Glomerular endothelial cell (primary cell): ENCODE data around the genes SLC9C2 and RC3H1.

DNA sequence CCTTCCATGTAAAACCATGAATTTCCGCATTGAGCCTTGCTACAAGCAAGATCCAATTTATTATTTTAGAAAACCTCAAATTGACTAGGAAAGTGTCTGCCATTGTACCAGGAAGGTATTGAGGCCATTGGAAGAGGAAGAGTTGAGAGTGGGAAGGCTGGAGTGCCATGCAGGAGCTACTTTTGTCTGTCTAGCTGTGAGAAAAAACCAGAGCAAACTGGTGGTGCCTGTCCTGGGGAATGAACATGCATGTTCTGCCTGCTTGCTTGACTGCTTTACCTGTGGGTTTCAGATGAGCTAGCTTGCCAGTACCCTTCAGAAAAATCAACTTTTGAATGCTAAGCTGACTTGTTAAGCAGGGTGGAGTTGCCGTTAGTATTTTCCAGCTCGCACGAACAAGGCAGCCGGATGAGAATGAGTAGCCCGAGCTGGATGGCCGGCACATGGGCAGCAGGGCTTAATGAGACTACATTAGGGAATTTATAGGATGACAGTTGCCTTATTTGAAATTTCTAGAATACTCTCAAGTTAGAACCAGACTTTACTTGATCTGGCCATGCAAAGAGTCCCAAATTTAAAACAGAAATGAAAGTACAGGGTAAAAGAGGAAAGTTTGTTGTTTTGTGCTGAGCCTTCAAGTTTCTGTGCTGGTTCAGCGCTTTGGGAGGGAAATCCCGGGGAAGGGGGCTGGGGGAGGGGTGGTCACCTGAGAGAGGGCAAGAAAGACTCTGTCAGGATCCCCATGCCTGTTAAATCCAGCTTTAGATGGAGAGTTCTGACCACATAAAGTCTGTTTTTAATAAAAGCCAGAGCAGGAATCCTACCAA is 29.6 kb upstream of the C1orf105 start:
- RAMPAGE, long total RNA, result no peak

- RAMPAGE, long total RNA, result no peak
Measured at GRCh38 chr1:172441866-172442995, 1.6 kb downstream of the PIGC start.

- RAMPAGE, long total RNA, result no peak
Measured at GRCh38 chr1:172825880-172826711, 167.2 kb downstream of the FASLG start.

DNA sequence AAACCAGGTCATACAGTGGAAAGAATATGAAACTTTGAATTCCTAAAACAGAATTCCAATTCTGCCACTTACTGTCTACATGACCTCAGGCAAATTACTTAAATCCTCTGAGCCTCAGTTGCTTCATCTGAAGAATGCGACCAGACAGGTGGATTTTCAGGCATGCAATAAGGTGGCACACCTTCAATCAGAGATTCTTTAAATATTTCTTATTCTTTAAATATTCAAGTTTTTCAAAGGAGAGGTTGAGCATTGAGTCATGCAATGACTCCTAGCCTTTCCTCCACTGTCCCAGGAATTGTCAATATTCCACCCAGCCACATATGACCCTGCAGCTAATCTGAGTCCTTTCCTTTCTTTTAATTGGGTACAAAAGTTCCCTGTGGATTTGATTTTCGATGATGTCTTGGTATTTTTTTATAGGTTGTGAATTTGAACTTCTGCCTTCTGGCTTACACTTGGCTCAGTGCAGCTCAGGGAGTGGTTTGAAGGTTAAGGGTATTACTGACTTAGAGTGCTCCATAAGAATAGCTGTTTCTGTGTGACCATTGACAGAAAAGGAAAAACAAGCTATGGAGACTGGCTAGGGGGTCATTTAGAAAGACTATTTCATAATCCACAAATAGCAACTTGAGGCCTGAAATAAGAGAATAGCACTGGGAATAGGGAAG is 52.2 kb upstream of the PRDX6 start:
- RAMPAGE, long total RNA, result no peak

DNA sequence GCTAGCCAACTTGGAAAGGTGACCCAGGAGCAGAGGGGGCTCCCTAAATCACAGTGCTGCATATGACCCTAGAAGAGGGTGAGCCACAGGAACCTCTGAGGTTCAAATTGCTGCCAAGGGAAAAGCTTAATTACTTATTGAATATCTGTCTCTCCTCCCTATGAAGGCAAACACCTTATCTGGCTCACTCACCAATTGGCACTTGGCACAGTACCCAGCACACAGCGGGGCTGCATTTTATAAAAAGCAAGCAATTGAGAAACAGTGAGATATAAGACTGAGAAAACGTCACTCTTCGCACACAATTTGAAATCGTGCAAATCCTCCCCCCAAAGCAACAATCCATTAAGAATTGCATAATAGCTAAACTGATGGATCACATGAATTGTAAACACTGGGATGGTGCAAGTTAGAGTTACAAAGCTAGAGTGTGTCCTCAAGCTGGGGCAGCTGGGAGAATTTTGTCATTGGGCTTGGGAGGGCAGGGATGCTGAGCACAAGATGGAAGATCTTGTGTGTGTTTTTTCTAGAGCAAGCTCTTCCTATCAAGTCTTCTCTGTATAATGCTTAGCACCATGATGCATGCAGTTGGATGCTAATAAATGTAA is 27.1 kb downstream of the PRDX6 start:
- RAMPAGE, long total RNA, result no peak

DNA sequence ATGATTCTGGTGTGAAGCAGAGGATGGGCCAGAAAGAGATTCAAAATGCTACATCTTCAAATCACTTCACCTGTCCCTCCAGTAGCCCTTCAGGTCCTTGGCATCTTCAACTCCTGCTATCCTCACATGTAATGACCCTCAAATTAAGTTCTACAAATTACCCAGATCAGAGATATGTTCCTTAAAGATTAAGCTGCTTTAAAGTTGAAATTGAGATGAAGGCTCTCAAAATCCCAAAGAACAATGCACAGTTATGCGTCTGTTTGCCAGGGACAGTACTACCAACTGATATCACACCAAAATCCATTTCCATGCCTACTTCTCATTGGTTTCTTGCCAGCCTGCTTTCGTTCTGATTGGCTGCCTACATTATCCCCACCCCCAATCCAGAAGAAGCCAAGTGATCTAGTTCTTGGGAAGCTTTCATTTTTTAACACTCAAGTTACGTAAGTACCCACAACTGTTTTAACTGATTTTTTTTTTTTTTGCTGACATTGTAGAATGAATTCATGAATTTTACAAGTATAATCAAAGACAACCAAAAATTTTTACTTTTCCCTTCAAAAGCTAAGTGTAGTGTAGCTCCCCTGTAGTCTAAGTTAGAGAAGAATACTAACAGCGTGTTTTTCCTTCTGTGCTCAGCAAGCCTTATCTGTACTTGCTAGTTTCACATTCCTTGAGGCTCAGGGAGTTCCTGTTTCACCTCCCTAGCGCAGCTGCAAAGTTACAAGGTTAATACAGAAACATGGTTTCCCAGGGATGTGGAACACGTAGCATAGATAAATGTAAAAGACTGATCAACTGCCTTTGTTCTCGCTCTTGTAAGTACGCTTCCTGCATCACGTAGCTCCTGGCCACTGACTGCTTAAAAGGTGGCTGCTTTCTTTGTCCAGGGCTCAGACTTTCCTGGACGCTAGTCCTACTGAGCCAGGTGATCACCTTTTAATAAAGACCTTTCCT is at the start of gene SLC9C2:
Gene SLC9C2, minus strand, starts transcription at position 287 of the 960 bp plus-strand sequence.
- RAMPAGE, long total RNA, result no peak

DNA sequence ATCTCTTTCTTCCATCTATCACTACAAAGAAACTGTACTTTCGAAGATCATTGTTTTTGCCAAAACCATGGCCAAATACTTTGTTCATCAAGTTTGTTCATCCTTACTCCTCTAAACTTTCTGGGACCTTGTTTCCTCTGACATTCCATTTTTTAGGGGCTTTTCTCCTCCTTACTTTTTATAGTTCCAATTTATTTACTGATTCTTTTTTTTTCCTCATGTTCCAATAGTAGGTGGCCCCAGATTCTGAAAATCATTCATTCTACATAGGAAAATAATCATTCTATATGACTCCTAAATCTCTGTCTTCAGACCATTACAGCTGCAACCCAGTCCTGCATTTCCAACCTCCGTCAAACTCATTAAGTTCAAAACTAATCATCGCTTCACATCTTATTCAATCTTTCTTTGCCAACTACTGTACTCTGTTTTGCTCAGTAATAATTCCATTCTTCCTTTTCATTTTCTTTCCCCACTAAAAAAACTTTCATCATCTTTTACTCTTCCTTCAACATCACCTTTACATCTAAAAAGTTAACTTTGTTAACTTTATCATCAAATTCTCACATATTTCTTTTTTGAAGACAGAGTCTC is 2.2 kb upstream of the DARS2 start:
- RAMPAGE, long total RNA, result no peak

DNA sequence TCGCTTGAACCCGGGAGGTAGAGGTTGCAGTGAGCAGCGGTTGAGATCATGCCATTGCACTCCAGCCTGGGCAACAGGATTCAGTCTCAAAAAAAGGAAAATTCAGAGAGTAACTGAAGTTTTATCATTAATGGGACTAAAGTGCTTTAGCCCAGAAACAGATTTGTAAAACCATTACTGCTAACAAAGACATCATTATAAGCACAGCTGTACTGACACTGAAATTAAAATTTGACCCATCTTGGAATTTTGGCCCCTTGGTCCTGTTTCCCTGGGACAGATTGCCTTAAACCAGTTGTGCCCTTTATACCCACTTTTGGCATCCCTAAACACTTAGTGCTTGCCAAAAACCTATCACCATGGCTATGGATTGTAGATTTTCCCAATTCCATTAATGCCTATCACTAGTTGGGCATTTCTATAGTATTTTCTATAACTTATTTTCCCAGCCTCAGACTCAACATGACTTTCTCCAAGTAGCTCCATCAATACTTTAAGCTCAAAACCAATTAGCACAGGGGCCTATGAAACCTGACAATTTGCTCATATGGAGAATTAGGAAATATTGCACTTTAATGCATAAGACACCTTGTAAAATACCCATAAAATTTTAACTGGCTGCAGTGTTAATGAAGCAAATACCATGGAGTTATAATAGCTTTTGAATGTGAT is 4.9 kb upstream of the ZBTB37 start:
- RAMPAGE, long total RNA, result no peak

DNA sequence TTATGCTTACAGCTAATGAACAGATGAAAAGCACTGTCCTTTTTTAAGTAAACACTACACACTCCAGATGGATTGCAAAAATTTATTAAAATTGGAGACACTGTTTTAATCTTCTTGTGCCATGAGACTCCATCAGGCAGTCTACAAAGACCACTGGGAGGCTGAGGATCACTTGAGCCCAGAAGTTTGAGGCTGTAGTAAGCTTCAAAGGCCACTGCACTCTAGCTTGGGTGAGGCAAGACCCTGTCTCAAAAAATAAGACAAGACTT is 4.4 kb upstream of the ZBTB37 start:
- RAMPAGE, long total RNA, result no peak

DNA sequence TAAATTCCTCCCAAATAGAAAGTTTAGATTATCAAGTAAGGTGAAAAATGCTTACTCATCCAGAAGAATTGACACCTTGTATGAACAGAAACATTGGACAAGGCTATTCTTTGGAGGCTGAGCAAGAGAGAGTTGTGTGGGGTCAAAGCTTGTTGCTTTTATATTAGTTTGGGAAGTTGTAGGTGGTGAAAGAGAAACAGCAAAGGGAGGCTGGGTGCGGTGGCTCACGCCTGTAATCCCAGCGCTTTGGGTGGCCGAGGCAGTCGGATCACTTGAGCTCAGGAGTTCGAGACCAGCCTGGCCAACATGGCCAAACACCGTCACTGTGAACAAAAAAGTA is 8.7 kb upstream of the SERPINC1 start:
- RAMPAGE, long total RNA, result no peak

GRCh38 chr1:173943210-173943975 is 26.3 kb upstream of the SERPINC1 start:
- RAMPAGE, long total RNA, result no peak

DNA sequence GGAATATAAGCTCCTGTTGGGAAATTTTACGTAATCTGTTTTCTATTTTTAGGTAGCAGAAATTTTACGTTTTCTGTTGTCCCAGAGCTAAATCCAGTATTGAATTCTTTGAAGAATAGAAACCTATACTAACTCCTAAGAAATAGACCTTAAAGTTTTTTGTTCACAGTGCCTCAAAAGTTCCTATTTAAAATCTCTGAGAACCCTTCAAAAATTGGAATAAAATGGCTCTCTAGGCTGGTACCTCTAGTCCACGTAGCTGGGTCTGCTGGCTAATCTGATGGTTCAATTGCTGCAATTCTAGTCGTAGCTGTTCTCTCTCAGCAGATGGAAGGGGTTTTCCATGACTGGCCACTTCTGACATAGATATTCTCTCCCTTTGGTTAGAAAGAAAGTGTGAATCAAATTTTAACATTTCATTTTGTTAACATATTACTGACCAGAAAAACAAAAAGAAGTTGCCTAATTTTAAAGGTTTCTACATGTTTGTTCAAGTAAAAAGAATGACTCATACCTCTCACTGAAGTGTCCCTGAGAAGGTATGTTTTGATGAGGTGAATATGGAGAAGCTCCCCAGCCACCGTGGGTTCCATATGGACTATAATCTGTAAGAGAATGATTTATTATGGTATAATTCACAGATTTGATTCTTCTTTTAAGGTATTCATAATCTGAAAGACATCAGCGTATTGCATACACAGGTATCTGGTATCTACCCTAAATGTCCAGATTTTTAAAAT is 29.3 kb upstream of the SERPINC1 start:
- RAMPAGE, long total RNA, result no peak

- RAMPAGE, long total RNA, result no peak
Measured at GRCh38 chr1:174022225-174022628, at the start of gene RC3H1. Gene RC3H1, minus strand, starts transcription at chr1:174022357.

DNA sequence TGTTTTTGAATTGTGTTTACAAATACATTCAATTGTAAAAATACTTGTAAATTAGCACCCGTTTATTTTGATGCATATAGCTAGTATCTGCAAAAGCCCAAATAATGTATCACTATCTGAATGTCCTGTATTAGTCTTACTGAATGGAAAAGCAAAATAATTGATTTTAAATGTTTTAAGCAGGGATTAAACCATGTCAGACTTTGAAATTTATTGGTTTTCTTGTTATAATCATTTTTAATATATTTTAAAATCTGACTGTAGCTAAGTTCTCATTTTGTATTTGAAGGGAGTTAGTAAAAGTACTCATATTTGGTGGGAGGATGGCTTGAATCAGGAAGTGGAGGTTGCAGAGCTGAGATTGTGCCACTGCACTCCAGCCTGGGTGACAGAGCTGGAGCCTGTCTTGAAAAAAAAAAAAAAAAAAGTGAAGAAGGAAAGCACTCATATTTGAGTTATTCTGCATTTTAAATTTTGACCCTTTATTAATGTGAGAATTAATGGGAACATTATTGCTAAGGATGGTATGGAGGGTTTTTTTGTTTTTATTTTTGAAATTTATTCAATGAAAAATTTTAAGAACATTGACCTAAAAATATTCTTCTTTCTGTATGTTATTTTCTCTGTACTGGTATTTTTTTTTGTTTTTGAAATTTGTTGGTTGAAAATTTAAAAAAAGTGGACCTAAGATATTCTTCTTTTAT is 106.0 kb downstream of the RABGAP1L start:
- RAMPAGE, long total RNA, result no peak

DNA sequence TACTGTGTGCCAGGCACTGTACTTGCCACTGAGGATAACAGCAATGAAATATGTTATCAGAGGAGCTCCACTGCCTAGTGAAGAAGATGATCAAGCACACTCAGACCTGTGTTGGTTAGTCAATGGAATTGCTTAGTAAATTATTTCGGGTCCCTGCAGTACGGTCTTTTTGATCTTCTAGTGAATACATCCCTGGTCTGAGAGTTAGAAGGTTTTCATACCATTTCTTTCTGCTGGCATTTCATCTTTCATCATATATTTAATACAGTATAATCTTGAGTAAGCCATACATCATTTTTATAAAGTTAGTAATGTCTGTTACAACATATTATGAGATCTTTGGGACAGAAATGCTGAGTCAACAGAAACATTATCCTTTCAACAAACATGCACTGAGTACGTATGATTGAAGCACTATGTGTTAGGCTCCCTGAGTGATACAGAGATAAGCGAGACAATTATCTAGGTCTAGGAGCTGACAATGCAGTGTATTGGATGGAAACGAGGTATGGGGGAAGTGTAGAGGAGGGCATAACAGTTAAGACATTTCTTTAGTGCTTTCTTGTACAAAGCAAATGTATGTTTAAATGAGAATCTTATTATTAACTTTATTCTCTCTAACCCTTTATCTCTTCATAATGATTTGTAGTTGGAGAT is 19.8 kb upstream of the GPR52 start:
- RAMPAGE, long total RNA, result no peak

GRCh38 chr1:174848399-174849043 is 151.2 kb upstream of the CACYBP start:
- RAMPAGE, long total RNA, result no peak

DNA sequence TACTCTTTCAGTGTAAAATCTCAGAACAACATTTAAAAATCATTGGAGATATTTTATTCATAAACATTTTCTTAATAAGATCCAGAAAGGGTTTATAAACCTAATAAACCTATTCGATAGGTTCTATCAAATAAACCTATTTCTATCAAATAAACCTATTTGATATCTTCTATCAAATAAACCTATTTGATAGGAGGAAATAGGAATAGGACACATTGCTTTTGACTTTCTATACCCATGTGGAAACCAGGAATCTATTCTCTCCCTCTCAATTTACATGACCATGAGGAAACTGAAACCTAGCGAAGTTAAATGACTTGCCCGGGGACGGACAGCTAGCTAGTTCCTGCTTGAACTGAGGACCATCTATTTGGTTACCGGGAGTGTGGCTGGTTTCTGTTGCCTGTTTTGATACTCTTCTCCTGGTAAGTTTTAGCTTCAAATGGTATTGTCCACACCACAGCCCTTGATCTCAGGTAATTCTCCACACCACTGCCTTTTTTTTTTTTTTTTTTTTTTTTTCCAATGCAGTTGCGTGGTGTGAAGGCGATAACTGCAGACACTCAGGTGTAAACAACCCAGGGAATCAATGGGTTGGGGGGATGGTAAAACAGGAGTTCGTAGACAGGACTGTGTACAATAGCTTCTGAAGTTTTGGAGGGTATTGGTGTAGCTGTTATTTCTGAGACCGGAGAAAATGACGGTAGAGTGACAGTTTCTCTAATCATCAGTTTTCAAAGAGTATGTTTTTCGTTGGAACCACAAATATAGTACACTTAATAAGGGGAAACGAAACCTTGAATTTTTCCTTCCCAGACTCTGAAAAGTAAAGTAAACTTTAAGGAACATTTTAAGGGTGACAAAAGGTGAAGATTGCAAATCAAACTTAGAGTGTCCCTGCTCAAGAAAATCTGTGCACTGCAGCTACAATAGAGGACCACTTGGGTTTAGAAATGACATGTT is 125.4 kb upstream of the CACYBP start:
- RAMPAGE, long total RNA, result no peak

- RAMPAGE, long total RNA, result no peak
Measured at GRCh38 chr1:174875203-174875803, 124.4 kb upstream of the CACYBP start.

- RAMPAGE, long total RNA, result no peak
Measured at GRCh38 chr1:174964997-174965589, 34.7 kb upstream of the CACYBP start.

- RAMPAGE, long total RNA, result no peak
Measured at GRCh38 chr1:175000469-175000786, 681 bp downstream of the CACYBP start.